ENCODE data around the gene RAB31.

- PRO-cap = no peak
- RAMPAGE, long total RNA, 3 experiments = no peak in any of the 3 experiments
Observed at GRCh38 chr18:9428186-9428786, 47.0 kb upstream of the RALBP1 start.

GRCh38 chr18:9433894-9434218, 41.5 kb upstream of the RALBP1 start:
- PRO-cap = no peak
- RAMPAGE, long total RNA, 3 experiments = no peak in any of the 3 experiments

DNA sequence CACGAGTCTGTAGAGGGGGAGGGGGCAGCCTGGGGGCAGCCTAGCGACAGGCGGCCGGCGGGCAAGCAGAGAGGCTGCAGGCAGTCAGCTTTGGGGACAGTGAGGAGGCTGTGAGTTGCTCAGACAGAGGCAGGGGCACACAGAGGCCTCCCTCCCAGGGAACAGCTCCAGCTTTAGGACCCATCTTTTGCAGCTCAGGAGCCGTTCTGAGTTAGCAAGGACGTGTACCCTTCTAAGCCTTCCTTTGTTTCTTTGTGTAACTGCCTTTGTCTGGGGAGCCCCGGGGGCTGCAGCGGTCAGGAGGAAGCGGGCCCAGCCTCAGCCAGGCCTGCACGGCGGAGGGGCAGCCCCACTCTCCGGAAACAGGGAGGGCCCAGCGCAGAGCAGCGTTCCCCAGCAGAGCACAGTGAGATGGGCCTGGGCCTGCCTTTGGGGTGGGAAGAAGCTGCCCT, 41.1 kb upstream of the RALBP1 start:
- PRO-cap = no peak
- RAMPAGE, long total RNA, 3 experiments = no peak in any of the 3 experiments

- PRO-cap = no peak
- RAMPAGE, long total RNA, 3 experiments = no peak in any of the 3 experiments
Observed at GRCh38 chr18:9612112-9612738, 2.1 kb downstream of the PPP4R1 start.

DNA sequence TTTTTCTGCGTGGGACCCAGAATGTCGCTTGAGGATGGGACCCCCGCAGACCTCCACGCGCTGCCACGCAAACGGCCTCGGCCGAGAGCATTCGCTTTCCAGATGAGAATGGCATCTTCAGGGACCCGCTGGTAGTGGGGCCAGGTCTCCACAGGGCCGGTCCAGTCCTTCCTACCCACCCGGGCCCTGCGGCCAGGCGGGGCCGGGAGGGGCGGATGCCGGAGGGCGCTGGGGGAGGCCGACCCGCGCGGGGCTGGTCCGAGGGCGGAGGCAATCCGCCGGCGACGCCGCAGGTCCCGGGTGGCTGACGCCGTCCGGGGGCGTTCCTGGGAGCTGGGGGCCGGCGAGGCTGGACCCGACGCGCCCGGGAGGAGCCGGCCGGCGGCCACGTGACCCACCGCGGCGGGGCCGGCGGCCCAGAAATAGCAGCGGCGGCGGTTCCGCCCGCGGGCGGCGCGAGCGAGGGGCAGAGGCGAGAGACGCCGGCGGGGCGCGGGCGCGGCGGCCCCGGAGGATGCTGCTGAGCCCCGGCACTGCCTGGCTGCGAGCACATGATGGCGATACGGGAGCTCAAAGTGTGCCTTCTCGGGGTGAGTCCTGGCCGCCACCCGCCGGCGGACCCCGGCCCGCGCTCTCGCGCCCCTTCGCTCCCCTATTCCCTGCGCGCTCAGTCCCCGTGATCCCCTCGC, at the start of gene RAB31:
Gene RAB31 (plus strand): TSS at position 447 of the 689 bp plus-strand sequence.
- PRO-cap = bidirectional peak, plus-strand start at position 449 of the sequence, minus-strand start at position 309 of the sequence
- RAMPAGE, long total RNA, 3 experiments = start-site peak on the plus strand in 3 of 3 experiments, centred at positions 460 to 466 of the sequence, 137 to 165 reads per replicate

DNA sequence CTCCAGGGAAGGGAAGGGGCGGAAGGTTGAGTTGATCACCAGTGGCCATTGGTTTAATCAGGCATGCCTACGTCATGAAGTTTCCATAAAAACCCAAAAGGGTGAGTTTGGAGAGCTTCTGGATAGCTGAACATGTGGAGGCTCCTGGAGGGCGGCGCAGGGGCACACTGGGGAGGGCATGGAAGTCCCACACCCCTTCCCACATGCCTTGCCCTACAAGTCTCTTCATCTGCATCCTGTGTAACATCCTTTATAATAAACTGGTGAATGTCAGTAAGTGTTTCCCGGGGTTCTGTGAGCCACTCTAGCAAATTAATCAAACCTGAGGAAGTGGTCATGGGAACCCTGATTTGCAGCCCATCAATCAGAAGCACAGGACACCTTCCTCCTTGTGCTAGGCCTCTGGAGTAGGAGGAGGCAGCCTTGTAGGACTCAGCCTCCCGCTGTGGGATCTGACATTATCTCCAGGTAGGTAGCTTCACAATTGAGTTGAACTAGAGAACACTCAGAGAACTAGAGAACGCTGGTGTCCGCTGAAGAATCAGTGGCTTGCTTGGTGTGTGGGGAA, 30.4 kb downstream of the RAB31 start:
- PRO-cap = no peak
- RAMPAGE, long total RNA, 3 experiments = no peak in any of the 3 experiments

- PRO-cap = no peak
- RAMPAGE, long total RNA, 3 experiments = no peak in any of the 3 experiments
Observed at GRCh38 chr18:9743257-9744063, 35.4 kb downstream of the RAB31 start.

DNA sequence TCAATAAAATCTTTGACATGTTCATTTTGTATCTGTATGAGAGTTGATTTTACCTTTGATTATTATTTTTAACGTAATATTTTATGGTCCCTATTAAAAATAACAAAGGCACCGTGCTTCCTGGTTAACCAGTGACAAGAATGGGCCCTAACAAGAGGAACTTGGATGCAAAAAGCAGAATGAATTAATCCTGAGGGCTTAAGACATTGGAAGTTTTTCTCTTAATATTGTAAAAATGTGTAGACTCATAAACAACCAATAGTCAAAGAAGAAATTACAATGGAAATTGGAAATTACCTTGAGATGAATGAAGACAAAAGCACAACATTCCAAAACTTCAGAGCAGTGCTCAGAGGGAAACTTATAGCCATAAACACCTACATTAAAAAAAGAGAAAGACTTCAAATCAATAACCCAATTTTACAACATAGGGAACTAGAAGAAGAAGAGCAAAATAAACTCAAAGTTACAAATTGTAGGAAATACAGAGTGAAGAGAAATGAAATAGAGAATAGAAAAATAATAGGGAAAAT, 36.4 kb downstream of the RAB31 start:
- PRO-cap = no peak
- RAMPAGE, long total RNA, 3 experiments = no peak in any of the 3 experiments

DNA sequence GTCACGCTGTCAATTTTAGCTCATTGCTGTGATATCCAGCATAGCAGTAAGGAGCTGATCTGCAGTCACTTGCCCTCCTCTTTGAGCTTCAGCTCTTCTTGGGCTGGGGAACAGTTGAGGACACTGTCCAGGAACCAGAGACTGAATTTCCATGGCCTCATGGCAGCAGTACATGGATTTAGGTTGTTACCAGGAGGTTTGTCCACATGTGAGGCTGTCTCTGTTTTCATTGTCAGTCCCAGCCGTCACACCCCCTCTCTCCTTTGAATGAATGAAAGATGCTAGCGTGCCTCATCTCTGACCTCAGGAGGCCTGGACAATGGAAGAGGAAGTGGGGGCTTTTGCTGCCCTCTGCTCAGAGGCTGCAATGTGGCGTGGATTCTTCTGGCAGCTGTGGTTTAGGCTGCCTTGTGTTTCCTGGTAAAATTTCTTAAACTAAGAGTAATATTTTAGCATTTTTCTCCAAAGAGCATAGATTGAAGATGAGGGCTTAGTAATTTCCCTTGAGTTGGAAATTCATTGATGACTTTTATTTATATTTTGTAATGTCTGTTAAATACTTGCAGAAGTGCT, 47.5 kb downstream of the RAB31 start:
- PRO-cap = no peak
- RAMPAGE, long total RNA, 3 experiments = no peak in any of the 3 experiments

GRCh38 chr18:9854820-9856239, 30.4 kb upstream of the TXNDC2 start:
- PRO-cap = no peak
- RAMPAGE, long total RNA, 3 experiments = no peak in any of the 3 experiments

GRCh38 chr18:9869692-9870340, 16.0 kb upstream of the TXNDC2 start:
- PRO-cap = no peak
- RAMPAGE, long total RNA, 3 experiments = no peak in any of the 3 experiments

- PRO-cap = no peak
- RAMPAGE, long total RNA, 3 experiments = no peak in any of the 3 experiments
Observed at GRCh38 chr18:9929116-9929931, 15.5 kb downstream of the VAPA start.

- PRO-cap = no peak
- RAMPAGE, long total RNA, 3 experiments = no peak in any of the 3 experiments
Observed at GRCh38 chr18:10078322-10078561, 164.4 kb downstream of the VAPA start.

GRCh38 chr18:10791176-10791847, 265.5 kb downstream of the NAPG start:
- PRO-cap = no peak
- RAMPAGE, long total RNA, 3 experiments = no peak in any of the 3 experiments

GRCh38 chr18:10927350-10927875, 222.0 kb downstream of the PIEZO2 start:
- PRO-cap = unidirectional peak, minus-strand start at chr18:10927485
- RAMPAGE, long total RNA, 3 experiments = no peak in any of the 3 experiments

- PRO-cap = no peak
- RAMPAGE, long total RNA, 3 experiments = no peak in any of the 3 experiments
Observed at GRCh38 chr18:11056637-11056978, 92.8 kb downstream of the PIEZO2 start.

- PRO-cap = no peak
- RAMPAGE, long total RNA, 3 experiments = no peak in any of the 3 experiments
Observed at GRCh38 chr18:11175316-11175573, 25.9 kb upstream of the PIEZO2 start.

- PRO-cap = no peak
- RAMPAGE, long total RNA, 3 experiments = no peak in any of the 3 experiments
Observed at GRCh38 chr18:11177534-11177824, 28.1 kb upstream of the PIEZO2 start.

DNA sequence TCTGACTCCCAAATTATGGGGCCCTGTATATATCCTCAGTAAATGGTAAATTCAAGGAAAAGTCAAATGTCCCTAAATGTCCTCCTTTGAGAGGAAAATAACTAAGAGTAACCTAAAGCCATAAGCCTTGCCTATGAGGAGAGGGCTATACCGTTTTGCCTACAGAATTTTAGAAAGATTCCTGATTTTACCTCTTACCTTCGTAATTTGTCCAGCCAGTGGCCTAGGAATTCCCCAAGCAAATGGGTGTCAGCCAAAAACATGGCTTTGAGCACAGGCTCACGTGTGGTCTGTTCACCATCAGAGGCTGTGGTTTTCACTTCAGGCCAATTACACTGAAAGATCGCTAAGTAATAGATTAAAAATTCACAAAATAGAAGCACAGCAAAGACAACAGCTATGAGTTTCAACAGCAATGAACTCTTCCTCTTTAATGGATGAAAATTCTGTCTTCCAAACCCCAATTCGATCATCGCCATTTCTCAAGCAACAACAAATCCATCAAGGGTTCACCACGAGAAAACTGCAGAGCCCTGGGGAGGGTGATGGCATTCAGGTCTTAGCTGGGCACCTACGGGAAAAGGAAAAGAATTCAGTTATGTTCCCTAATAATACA, 11.2 kb downstream of the MPPE1 start:
- PRO-cap = no peak
- RAMPAGE, long total RNA, 3 experiments = no peak in any of the 3 experiments

DNA sequence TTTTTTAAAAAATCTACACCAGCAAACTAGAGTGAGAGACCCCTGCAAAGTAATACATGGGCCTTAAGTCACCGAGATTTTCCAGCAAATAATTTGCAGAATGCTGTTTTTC, 256 bp downstream of the MPPE1 start:
- PRO-cap = no peak
- RAMPAGE, long total RNA, 3 experiments = no peak in any of the 3 experiments

All from tibial nerve (tissue), 3 donors.